Melanocyte of skin (primary cell): ENCODE data around the gene H3-7.

DNA sequence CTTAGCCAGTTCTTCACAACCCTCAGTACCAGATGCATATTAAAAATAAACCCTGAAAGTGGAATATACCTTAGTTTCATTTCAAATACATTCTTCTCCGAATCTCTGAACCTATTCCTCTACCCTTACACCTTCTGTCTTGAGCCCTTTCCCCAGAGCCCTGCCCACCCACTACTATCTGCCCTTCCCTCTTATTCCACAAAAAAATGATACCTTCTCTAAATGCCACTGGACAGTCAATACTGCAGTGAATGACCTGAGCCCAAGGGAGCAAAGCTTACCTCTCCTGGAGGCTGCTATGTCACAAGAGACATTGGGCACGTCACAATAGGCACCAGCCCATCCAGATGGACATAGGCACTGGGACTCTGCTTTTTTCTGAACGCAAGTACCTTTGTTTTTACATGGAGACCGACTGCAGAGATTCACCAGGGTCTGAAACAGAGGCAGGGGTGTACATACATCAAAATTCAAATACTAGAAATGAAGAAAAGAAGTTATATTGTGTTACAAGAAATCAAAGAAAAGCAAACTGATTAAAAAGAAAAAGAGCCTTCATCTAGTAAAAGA is 41.3 kb upstream of the ADAM30 start:
- CAGE, long polyA plus RNA, 2 experiments = no peak in any of the 2 experiments

GRCh38 chr1:119987023-119987292 is 82.5 kb downstream of the NOTCH2 start:
- CAGE, long polyA plus RNA, 2 experiments = no peak in any of the 2 experiments

GRCh38 chr1:120342363-120343129 is 72.3 kb upstream of the NBPF8 start:
- CAGE, long polyA plus RNA, 2 experiments = no peak in any of the 2 experiments

GRCh38 chr1:120523762-120524245 is 109.0 kb downstream of the NBPF8 start:
- CAGE, long polyA plus RNA, 2 experiments = no peak in any of the 2 experiments

DNA sequence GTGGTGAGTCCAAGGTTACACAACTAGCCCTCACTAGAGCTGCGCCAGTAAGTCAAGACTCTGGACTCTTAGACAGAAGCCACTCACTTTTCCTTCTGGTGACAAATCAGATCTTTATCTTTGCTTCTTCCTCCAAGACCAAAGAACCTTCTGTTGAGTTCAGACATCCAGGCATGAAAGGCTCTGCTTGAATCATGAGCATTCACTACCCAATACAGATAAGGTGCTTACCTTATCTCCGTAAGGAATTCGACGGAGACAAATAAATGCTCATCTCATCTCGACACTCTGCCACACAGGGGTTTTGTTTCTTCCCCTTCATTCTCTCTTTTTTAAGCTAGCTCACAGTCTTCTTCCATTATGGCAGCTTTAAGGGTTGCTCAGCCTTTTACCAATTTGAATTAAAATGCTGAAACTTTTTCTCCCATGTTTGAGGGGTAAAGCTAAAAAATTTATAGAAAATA is 116.8 kb downstream of the NBPF8 start:
- CAGE, long polyA plus RNA, 2 experiments = no peak in any of the 2 experiments

- CAGE, long polyA plus RNA, 2 experiments = no peak in any of the 2 experiments
Measured at GRCh38 chr1:120591230-120591510, 132.6 kb upstream of the NOTCH2NLR start.

DNA sequence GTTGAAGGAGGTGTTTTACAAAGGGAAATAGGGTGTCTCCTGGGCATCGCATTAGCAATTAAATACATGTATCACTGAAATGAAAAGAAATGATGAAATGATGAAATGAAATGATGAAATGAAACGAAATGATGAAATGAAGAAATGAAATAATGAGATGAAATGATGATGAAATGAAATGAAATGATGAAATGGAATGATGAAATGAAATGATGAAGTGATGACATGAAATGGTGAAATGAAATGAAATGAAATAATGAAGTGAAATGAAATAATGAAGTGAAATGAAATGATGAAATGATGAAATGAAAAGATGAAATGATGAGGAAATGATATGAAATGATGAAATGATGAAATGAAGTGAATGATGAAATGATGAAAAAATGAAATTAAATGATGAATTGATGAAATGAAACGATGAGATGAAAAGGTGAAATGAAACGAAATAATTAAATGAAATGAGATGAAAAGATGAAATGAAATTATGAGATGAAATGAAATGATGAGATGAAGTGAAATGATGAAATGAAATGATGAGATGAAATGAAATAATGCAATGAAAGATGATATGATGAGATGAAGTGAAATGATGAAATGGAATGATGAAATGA is 215.4 kb downstream of the SRGAP2C start:
- CAGE, long polyA plus RNA, 2 experiments = no peak in any of the 2 experiments

GRCh38 chr1:121401695-121402269 is 217.0 kb downstream of the SRGAP2C start:
- CAGE, long polyA plus RNA, 2 experiments = no peak in any of the 2 experiments

GRCh38 chr1:143326808-143327219 is 579.0 kb downstream of the H3-7 start:
- CAGE, long polyA plus RNA, 2 experiments = no peak in any of the 2 experiments

DNA sequence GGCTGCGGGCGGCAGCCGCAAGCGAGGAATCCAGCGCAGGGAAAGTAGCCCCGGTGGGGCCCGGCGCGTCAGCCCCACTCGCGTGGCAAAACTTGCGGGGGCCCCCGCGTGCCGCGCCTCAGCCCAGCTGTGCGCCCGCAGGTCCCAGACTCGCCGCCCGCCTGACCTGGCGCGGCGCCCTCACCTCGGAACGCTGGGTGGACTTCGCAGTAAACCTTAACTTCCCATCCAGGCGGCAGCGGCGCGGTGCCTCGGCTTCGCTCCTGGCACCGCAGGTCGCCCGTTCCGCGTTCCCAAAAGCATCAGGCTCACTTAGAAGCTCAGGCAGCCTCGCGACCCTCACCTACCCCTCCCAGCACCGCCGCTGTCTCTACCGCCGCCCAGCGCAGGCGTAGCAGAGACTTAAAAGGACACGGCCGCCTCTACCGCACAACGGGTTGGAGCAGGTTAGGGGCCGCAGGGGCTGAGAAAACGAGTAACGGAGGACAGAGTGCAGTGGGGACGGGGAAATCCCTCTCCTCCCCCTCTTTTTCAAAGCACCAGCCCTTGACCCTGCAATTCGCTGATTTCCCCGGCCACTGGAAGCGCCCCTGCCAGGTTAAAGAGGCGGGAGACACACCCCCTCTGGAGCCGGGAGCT is 262.6 kb downstream of the H3-7 start:
- CAGE, long polyA plus RNA, 2 experiments = no peak in any of the 2 experiments

DNA sequence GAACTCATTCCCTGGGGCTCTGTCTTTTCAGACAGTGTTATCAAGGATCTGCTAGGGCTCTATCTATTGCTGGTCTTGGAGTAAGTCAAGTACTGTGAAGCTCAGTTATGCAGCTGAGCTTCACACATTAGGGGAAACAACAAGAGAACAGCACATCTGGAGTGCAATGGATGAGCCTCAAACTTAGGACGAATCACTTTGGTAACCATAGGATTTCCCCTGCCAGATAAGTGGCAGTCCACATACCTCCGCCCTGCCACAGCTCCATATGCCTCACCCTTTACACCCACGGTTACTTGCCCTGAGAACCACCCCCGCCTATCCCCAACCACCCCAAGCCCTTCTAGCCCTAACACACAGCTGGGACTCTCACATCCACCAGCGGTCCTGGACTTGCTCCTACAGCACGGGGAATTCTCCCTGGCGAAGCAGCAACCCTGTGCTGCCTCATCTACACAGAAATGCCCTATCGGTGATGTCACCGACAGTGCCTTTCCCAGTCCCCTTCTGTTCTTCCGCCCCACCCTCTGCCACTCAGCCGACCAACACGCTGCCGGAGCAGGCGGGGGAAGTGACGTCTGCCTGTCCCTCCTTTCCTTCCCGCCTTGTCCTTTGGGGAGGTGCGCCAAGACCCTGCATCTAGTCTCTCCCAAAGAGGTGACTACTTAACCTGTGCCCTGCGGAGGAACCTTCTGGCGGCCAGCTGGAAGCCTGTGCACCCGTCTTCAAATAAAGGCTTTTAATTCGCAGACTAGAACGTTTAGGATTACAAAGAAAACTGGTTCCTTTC is 185.2 kb downstream of the H3-7 start:
- CAGE, long polyA plus RNA, 2 experiments = no peak in any of the 2 experiments

DNA sequence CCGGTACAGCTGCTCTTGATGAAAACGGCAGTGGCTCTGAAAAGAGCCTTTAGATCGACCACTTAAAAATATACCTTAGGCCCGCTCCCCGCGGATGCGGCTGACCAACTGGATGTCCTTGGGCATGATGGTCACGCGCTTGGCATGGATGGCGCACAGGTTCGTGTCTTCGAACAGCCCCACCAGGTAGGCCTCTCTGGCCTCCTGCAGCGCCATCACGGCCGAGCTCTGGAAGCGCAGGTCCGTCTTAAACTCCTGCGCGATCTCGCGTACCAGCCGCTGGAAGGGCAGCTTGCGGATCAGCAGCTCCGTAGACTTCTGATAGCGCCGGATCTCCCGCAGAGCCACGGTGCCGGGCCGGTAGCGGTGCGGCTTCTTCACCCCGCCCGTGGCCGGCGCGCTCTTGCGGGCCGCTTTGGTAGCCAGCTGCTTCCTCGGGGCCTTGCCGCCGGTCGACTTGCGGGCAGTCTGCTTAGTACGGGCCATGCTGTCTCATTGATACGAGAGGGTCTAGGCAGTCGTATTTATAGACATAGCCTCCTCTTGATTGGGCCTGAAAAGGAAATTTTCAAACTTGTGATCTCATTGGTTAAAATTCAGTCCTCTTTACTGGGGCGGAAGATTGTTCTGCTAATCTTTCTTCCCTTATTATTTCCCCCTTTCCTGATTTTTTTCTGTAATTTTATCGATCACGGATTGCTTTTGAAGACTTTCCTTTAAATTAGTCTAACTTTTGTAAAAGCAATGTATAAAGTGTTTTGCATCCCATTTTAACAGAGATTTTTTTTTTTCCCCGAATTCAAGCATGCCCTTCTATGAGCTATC is at the start of gene H3-7:
Gene H3-7, minus strand, starts transcription at position 497 of the 825 bp plus-strand sequence.
- CAGE, long polyA plus RNA, 2 experiments = no peak in any of the 2 experiments

DNA sequence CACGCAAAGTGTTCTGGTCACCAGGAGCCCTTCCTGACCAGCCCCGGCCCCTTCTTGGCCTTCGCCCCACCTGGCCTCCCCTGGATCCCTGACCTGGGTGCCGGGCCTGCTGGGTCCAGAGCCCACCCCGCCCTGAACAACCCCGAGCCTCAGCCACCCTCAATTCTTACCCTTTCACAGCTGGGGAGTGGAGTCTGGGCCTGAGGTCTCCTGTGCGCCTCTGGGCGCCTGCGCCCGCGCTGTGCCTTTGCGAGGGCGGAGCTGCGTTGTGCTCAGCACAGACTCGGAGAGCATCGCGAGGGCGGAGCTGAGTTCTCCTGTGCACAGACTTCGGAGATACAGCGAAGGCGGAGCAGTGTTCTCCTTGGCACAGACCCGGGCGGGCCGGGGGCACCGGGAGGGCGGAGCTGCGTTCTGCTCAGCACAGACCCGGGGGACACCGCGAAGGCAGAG is 123.4 kb downstream of the PPIAL4E start:
- CAGE, long polyA plus RNA, 2 experiments = no peak in any of the 2 experiments

DNA sequence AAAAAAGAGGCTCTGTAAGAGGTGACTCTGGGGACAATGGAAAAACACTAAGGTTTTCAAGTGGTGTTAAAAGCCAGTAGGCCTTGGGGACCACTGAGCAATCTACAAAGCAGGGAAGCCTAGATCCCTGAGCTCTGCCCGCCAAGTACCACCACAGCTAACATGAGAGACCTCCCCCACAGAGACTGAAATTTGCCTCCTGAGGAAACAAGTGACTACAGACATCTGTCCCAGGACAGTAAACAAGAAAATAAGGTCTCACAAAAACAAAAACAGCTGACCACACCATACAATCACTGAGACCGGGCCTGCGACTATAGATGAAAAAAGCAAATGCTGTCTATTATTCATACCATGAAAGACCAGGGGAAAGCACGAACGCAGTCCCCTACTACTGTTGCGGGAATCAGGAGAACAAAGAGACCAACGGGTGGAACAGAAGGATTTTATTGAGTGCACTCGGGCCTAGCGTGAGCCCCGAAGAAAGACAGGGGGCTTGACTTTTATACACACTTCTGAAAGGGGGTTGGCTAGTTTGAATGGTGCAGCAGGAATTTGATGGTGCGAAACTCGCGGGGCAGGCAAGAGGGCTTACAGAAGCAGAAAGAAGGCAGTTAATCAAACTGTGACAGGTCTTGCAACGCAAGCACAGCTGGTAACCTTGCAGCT is 47.1 kb upstream of the PPIAL4F start:
- CAGE, long polyA plus RNA, 2 experiments = no peak in any of the 2 experiments

DNA sequence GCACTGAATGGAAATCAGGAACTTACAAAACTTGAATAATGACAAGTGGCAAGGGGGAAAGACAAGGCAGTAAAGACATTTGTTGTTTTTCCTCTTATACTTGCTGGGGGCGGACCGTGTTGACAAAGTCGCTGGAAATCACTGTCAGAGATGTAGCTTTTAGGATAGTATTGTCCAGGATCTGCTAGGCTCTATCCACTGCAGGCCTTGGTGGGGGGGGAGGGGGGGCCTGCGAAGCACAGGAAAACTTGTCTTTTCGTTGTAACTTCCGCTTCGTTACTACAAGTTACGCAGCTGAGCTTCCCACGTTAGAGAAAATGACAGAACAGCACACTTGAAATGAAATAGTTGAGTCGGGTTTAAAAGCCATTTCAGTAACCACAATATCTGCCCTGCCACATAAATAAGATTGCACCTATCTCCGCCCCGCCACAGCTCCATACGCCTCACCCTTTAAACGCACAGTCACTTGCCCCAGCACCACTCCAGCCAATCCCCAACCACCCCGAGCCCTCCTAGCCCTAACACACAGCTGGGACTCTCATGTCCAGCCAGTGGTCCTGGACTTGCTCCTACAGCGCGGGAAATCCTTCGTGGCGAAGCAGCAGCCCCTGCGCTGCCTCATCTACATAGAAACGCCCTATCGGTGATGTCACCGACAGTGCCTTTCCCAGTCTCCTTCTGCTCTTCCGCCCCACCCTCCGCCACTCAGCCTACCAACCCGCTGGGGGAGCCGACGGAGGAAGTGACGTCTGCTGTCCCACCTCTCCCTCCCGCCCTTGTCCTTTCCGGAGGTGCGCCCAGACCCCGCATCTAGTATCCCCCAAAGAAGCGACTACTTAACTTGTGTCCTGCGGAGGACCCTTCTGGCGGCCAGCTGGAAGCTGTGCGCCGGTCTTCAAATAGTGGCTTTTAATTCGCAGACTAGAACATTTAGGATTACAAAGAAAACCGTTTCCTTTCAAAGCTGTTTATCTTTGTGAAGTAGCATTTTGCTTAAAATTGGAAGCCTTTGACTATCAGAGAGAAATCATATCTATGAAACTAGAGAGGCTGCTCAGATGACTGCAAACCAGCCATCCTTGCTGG is 46.2 kb upstream of the PPIAL4F start:
- CAGE, long polyA plus RNA, 2 experiments = no peak in any of the 2 experiments

- CAGE, long polyA plus RNA, 2 experiments = no peak in any of the 2 experiments
Measured at GRCh38 chr1:144551176-144552063, 41.3 kb upstream of the PPIAL4F start.

DNA sequence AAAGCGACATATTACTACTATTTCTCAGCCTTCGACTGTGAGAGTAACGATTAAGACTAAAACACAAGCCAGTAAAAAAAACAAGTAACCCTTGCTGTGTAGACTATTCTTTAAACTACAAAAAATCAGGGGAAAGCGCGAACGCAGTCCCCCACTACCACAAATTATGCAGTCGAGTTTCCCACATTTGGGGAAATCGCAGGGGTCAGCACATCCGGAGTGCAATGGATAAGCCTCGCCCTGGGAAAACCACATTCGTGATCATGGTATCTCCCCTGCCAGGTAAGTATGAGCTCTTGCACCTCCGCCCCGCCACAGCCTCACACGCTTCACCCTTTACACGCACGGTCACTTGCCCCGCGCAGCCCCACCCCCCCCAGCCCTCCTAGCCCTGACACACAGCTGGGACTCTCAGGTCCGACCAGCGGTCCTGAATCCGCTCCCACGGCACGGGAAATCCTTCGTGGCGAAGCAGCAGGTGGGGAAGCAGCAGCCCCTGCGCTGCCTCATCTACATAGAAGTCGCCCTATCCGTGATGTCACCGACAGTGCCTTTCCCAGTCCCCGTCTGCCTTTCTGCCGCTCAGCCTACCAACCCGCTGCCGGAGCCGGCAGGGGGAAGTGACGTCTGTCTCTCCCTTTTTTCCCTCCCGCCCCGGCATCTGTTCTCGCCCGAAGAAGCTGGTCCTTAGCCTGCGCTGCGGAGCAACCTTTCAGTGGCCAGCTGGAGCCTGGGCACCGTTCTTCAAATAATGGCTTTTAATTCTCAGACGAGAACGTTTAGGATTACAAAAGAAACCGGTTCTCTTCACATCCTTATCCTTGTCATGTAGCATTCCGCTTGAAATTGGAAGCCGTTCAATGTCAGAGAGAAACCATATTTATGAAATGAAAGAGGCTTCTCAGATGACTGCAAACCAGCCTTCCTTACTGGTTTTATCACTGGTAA is 31.9 kb upstream of the PPIAL4F start:
- CAGE, long polyA plus RNA, 2 experiments = no peak in any of the 2 experiments

- CAGE, long polyA plus RNA, 2 experiments = no peak in any of the 2 experiments
Measured at GRCh38 chr1:145009837-145010185, 85.3 kb downstream of the SRGAP2B start.

DNA sequence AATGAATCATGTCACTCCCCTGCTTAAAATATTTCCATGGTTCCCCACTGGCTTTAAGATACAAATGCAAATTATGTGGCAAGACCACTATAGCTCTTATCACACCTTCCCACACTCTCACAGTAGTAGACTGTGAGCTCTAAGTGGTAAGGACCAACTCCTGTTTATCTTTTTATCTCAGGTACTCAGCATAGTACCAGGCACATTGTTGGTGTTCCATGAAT is 53.5 kb downstream of the SRGAP2B start:
- CAGE, long polyA plus RNA, 2 experiments = no peak in any of the 2 experiments

DNA sequence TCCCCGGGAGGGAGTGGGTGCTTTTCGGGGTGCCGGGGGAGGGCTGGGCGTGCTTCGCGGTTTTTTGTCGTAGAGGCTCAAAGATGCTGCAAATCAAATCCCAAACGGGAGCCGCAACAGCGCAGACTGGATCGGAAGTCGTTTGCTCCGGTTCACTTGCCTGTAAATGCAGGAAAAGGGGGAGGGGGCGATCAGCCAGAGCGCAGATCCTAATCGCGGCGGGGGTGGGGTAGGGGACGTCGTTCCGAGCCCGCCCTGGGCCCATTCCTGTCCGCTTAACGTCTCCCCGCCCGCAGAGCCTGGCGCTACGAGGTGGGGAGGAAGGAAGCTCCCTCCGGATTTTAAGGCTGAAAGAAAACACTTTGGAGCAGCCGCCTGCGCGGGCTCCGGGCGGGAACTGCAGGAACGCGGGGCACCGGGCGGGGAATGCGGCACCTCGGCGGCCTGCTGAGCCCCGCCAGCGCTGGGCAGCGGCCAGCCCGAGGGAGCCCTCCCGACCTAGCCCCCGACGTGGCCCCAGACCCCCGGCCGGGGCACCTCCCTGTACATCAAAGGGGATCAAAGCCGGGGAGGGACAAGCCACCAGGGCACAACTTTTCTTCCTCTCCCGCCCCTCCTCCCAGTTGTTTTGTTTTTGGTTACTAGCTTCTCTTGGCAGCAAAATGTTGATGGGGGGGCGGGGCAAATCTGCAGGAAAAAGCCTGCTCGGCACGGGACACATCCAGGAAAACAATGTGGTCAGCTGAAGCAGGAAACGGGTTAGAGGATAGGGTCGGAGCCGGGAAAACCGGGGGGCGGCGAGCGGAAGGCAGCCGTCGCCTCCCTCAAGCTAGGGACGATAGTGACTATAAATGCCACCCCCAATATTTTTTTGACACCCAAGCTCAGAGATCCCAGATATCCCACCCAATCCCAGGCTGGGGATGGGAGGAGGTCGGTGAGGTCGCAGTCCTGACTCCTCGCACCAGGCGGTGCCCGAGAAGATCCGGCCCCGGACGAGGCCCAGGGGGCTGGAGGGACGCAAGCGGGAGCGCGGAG is 1.5 kb downstream of the SRGAP2B start:
- CAGE, long polyA plus RNA, 2 experiments = no peak in any of the 2 experiments